Camera-type eye (tissue), 1 donor: ENCODE measurements around a stretch of chr4.

- RAMPAGE, long total RNA: no peak
These were observed 807.5 kb upstream of the LCORL start for GRCh38 chr4:18829096-18829469.

GRCh38 chr4:20178557-20178810, 73.2 kb upstream of the SLIT2 start:
- RAMPAGE, long total RNA: no peak

DNA sequence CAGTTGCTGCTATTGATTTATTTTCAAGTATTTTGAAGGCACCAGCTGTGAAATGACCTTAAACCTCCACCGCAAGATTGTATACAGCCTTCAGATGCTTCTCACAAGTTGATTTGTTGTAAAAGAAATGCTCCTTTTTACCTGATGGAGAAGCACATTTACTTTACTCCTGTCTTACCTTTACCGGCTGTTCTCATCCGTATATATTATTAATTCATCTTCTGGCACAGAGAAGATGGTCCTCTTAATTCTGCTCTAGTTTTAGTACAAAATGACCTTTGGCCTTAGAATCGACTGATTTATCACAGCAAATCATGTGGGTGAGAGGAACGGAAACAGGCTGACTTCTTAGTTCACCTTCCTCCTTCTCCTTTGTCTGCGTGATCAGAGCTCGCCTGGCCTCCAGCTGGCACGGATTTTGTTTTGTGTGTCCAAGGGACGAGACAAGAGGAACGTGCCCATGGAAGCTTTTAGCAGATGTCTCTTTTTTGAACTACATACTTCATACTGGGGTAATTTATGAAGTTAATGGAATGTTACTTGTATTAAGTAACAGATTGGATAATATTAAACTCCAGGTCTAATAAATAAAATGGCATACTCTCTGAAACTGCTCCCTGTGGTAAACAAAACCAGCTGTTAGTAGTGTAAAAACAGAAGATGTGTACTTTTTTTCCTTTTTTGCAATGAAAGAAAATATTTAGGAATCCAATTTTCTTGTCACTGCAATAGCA, 82.3 kb upstream of the PACRGL start:
- RAMPAGE, long total RNA: no peak

GRCh38 chr4:20625493-20625853, 74.8 kb upstream of the PACRGL start:
- RAMPAGE, long total RNA: no peak

DNA sequence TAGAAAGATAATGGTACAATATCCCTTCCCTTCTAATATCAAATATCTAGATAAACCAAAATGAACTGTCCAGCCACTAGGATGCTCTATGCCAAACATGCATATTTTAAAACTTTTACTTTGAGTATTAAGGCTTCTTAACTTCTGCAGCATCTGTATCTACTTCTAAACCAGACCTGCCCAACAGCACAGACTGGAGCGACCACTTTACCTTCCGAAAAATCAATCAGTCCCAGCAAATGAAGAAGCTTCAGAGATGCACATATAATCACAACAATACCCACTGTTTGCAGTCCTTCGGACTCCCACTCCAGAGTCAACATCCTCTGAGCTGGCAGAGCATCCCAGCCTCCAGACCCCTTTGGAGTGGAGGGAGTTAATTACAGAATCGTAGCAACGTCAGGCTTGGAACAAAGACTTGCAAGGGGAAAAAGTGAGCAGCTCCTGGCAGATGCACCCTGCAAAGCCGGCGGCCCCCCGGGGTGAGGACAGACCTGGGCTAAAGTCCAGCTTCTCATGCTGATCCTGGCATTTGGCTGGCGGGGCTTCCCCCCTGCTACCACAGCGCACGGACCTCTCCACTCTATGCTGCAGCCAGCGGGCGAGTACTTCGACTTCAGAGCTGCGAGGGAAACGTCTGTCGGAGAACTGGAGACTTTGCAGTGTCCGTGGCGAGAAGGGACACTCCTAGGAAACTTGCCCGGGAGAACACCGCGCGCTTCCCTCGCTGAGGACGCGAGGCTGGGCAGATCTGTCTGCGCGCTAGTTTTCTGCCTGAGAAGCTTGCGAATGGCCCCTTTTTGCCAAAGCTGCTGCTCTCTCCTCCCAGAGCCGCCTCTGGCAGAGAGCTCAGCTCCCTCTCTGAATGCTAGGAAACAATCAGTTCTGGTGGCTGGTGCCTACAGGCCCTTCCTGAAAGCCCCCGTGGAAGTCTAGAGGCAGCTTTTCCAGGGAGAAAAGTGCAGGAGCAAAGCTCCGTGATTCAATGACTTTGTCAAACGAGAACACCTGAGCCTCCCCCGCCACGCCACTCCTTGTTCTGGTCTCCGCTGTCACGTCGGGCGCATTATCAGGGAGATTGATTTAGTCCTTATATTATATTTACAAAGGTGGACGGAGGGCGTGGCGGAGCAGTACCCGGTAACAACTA, 283.7 kb downstream of the PACRGL start:
- RAMPAGE, long total RNA: no peak

- RAMPAGE, long total RNA: no peak
These were observed 73.0 kb downstream of the ADGRA3 start for GRCh38 chr4:22442862-22443370.

- RAMPAGE, long total RNA: no peak
These were observed 358.1 kb upstream of the ADGRA3 start for GRCh38 chr4:22873916-22874323.

DNA sequence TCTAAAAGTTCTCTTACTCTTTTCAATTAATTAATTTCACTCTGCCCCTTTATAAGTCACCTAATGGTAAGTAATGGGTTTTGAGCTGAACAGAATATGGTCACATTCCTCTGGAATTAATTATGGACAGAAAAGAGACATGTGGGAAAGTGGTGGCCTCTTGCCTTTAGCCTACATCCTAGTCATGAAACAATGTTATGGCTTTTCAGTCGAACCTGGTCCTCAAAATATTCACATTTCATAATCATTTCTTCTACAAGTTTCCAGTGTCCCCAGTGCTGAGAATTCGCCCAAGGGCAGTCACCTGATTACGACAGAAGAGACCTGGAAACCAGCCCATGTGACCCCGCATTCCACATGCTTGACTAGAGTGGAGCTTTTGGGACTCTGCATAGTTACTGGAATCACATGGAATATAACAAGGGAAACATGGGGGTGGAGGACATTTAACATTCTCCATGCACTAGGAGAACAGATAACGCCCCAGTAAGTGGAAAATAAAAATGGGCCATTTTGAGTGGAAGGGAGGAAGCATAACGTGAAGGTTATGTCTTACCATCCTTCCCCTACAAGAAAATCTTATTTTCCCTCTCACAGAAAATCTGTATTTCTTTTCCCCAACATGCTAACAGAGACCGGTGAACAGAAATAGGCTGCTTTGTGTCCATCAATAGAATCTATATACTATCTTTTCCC, 100.1 kb downstream of the PPARGC1A start:
- RAMPAGE, long total RNA: no peak

- RAMPAGE, long total RNA: no peak
These were observed 70.7 kb downstream of the PPARGC1A start for GRCh38 chr4:23818935-23819671.

GRCh38 chr4:23884167-23884654, 5.6 kb downstream of the PPARGC1A start:
- RAMPAGE, long total RNA: no peak

- RAMPAGE, long total RNA: no peak
These were observed 341.0 kb upstream of the PPARGC1A start for GRCh38 chr4:24230731-24231362.

DNA sequence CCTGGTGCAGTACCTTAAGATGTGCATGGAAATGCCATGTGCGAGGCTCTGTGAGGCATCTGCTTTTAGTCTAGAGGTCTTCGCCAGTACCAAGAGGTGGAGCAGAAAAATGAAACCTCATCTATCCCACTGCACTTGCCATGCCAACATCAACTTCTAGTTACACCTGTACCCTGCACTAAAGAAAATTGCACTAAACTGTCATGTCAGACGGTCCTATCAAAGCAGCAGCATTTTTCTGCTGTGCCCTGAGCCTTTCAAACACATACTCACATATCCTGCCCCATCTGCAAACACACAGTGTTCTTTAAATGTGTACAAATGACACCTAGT, 346.5 kb upstream of the PPARGC1A start:
- RAMPAGE, long total RNA: no peak

- RAMPAGE, long total RNA: no peak
These were observed 304.8 kb downstream of the DHX15 start for GRCh38 chr4:24279350-24280223.

GRCh38 chr4:24471956-24472307, 112.4 kb downstream of the DHX15 start:
- RAMPAGE, long total RNA: no peak

GRCh38 chr4:24539806-24540589, 44.4 kb downstream of the DHX15 start:
- RAMPAGE, long total RNA: no peak

GRCh38 chr4:25313487-25313770, 855 bp downstream of the ZCCHC4 start:
- RAMPAGE, long total RNA: no peak

GRCh38 chr4:26020862-26021344, 106.9 kb downstream of the SMIM20 start:
- RAMPAGE, long total RNA: no peak

GRCh38 chr4:26022007-26022836, 108.2 kb downstream of the SMIM20 start:
- RAMPAGE, long total RNA: no peak

- RAMPAGE, long total RNA: no peak
These were observed 118.7 kb downstream of the SMIM20 start for GRCh38 chr4:26032782-26032981.

- RAMPAGE, long total RNA: no peak
These were observed 169.9 kb upstream of the RBPJ start for GRCh38 chr4:26150877-26151336.